Skeletal muscle cell (primary cell): ENCODE results near the genes SYTL2 and CCDC83.

GRCh38 chr11:81874562-81874985, 859.1 kb downstream of the FAM181B start:
- RRBS, result no CpG with 5 or more reads among the region's 3 CpGs

DNA sequence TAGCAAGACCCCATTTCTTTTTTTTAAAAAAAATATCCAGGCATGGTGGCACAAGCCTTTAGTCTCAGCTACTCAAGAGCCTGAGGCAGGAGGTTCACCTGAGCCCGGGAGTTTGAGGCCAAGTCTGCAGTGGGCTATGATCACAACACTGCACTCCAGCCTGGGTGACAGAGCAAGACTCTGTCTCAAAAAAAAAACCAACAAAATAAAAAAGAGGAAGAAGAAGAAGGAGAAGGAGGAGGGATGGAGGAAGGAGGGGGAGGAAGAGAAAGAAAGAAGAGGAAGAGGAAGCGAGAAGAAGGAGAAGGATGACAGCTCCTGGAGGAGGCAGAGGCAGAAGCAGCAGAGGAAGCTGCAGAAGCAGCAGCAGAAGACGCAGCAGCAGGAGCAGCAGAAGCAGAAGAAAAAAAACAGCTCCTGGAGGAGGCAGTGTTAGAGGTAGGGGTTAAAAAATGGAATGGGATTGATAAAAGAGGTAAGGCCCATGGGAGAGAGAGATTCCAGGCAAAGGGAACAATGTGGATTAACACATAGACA, 11.0 kb downstream of the PRCP start:
- RRBS, result no CpG with 5 or more reads among the region's 3 CpGs

DNA sequence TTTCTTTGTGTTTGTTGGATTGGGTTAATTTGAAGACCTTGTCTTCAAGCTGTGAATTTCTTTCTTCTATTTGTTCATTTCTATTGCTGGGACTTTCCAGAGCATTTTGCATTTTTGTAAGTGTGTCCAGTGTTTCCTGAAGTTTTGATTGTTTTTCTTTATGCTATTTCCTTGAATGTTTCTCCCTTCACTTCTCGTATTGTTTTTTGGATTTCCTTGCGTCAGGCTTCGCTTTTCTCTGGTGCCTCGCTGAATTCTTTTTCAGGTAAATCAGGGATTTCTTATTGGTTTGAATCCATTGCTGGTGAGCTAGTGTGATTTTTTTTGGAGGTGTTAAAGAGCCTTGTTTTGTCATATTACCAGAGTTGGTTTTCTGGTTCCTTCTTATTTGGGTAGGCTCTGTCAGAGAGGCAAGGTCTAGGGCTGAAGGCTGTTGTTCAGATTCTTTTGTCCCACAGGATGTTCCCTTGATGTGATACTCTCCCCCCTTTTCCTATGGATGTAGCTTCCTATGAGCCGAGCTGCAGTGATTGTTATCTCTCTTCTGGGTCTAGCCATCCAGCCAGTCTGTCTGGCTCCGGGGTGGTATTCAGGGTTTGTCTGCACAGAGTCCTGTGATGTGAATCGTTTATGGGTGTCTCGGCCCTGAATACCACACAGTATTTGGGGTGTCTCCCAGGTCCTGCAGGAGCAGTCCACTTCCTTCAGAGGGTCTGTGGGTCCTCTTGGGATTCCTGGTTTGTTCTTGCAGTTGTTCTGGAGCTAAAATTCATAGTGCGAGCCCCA, 21.1 kb downstream of the DDIAS start:
- RRBS, result no CpG with 5 or more reads among the region's 9 CpGs

DNA sequence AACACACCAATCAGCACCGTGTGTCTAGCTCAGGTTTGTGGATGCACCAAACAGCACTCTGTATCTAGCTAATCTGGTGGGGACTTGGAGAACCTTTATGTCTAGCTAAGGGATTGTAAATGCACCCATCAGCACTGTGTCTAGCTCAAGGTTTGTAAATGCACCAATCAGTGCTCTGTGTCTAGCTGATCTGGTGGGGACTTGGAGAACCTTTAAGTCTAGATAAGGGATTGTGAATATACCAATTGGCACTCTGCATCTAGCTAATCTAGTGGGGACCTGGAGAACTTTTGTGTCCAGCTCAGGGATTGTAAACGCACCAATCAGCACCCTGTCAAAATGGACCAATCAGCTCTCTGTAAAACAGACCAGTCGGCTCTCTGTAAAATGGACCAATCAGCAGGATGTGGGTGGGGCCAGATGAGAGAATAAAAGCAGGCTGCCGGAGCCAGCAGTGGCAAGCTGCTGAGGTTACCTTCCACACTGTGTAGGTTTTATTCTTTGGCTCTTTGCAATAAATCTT, 69.7 kb downstream of the DDIAS start:
- RRBS, result no CpG with 5 or more reads among the region's 4 CpGs

- RRBS, result no CpG with 5 or more reads among the region's 4 CpGs
These were observed 26.7 kb downstream of the RAB30 start for GRCh38 chr11:83044967-83045331.

DNA sequence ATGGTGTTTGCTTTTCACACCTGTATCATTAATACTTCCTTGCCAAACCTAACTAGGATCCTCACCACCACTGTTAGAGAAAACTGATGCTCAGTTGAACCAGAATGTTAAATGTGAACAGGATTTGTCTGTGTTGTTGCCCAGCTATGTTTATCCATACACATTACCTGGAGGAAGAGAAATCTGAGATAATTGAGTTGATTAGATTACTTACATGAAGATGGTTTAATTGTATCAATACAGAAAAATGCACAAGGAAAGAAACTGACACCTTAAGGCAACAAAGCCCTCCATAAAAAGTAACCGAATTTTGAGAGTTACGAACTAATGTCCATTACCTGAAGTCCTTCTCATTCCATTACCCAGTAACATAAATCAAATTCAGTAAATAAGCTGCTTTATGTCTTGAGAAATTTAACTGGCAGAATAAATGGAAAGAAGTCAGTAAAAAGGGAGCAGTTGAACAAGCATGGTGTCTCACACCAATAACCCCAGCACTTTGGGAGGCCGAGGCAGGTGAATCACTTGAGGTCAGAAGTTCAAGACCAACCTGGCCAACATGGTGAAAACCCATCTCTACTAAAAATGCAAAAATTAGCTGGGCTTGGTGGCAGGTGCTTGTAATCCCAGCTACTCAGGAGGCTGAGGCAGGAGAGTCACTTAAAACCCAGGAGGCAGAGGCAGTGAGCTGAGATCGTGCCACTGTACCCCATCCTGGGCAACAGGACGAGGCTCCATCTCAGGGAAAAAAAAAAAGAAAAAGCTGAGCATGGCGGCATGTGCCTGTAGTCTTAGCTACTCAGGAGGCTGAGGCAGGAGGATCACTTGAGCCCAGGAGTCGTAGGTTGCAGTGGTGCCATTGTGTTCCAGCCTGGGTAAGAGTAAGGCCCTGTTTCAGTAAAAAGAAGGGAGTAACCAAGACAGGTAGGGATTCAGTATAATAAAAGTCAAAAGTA, 7.7 kb upstream of the RAB30 start:
- RRBS, result no CpG with 5 or more reads among the region's 7 CpGs

DNA sequence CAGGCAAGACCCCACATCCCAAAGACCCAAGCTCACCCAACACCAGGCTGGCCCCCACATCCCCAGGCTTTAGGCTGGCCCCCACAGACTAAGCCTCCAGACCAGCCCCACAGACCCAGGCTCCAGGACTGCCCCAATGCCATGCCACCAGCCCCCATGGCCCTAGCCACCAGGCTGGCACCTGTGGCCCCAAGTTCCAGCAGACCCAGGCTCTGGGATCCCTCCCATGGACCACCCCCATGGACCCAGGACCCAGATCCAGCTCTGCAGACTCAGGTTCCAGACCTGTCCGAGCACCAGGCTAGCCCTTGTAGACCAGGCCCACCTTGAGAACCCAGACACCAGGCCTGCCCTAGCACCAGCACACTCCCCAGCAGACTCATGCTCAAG, 28.2 kb upstream of the PCF11 start:
- RRBS, result no CpG with 5 or more reads among the region's 1 CpG

GRCh38 chr11:83168072-83168686, 11.2 kb downstream of the PCF11 start:
- RRBS, result no CpG with 5 or more reads among the region's 13 CpGs

- RRBS, result no CpG with 5 or more reads among the region's 2 CpGs
These were observed 11.6 kb upstream of the ANKRD42 start for GRCh38 chr11:83181643-83182549.

GRCh38 chr11:83195038-83195572, 1.6 kb downstream of the ANKRD42 start:
- RRBS, result no CpG with 5 or more reads among the region's 7 CpGs

DNA sequence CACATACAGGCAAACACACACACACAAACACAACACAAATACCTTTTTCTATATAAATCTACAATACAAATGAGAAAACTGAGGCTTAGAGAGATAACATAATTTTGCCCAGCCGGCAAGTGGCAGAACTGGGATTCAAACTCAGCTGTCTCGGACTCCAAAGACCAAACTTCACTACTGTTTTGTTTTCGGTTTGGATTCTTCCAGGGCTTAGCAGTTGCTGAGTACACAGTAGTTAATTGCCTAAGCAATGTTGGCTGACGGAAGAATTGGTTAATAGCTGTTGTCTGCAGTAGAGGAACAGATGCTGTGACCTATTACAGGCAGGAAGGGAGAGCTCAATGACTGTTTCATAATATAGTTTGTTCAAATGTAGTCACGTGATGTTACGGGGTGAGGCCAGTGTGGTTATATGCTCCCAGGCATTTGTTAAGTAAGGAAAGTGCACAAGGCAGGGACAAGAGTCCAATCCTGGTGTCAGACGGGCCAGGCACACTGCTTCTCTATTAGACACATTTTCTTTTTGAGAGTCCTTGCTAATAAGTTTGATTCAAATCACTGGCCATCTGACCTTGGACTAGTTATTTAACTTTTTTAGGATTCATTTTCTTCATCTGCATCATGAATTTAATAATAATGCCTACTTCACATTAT, 222.6 kb upstream of the CCDC90B start:
- RRBS, result no CpG with 5 or more reads among the region's 7 CpGs

DNA sequence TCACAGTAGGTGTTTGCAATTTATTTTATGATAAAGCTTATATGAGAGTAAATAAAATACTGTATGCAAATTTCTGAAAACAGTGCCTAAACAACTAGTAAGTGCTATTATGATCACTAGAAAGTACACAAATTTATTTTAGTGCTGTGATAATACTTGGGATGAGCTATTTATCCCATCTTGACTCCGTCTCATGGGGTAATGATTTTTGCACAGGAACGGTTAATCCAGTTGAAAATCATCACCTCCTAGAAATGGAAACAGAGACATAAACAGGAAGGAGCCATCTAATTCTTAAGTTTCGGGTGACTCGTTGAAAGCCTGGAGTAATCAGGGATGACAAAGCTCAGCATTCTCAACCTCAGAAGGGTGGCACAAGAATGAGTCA, 280.7 kb upstream of the CCDC90B start:
- RRBS, result no CpG with 5 or more reads among the region's 4 CpGs

GRCh38 chr11:85507783-85508332, 119.3 kb downstream of the DLG2 start:
- RRBS, result no CpG with 5 or more reads among the region's 5 CpGs

DNA sequence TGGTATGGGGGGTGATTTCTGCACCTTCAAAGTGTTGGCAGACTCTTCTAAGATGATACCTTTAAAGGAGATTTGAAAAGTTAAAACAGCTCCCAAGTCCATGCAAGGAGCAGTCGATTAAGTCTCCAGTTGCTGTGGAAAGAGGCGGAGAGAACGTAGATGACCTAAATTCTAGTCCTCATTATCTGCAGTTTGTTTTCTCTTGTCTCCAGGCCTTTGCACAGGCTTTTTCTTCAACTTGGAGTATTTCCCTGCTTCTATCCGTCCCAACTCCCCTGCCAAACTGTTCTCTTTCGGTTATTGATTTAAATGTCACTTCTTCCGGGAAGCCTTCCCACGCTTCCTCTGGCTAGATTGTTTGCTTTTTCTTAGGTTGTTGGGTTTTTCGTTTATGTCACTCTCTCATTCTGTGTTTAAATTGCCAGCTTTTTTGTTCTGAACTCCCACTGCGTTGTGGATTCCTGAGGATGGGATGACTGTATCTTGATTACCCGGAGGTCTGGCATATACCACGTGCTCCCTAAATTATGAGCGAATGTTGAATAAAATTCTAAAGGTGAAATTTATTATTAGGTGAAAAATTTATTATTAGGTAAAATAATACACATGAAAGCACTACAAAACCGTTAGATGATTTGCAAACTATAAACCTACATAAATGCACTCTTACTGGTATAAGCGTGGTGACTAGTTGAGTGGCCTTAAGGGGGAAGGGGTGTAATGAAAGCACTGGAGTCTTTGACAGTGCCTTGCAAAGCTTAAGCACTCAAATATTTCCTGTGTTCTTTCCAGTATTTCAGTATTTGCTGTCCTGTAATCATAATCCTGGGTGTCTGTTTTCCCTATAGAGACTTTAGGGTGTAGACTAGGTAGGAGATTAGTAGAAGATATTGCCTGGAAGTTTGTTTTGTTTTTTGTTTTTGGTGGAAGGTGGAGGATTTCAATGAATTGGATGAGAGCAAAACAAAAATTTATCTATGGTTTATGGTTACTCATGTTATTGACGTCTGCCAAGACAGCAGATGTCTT, 628 bp downstream of the TMEM126B start:
- RRBS, result no CpG with 5 or more reads among the region's 15 CpGs

- RRBS, result 1% methylated on average over 41 of the region's 74 CpGs
These were observed at the start of gene SYTL2 for GRCh38 chr11:85810786-85811693. TSS of gene SYTL2 (minus strand) at chr11:85811141.

- RRBS, result 0% methylated on average over 3 of the region's 76 CpGs
These were observed at the start of gene CCDC83 for GRCh38 chr11:85854356-85855492. TSS of gene CCDC83 (plus strand) at chr11:85855383.

GRCh38 chr11:85953610-85954895, 98.9 kb downstream of the CCDC83 start:
- RRBS, result no CpG with 5 or more reads among the region's 7 CpGs

- RRBS, result no CpG with 5 or more reads among the region's 2 CpGs
These were observed 10.0 kb downstream of the PICALM start for GRCh38 chr11:86058649-86059513.

DNA sequence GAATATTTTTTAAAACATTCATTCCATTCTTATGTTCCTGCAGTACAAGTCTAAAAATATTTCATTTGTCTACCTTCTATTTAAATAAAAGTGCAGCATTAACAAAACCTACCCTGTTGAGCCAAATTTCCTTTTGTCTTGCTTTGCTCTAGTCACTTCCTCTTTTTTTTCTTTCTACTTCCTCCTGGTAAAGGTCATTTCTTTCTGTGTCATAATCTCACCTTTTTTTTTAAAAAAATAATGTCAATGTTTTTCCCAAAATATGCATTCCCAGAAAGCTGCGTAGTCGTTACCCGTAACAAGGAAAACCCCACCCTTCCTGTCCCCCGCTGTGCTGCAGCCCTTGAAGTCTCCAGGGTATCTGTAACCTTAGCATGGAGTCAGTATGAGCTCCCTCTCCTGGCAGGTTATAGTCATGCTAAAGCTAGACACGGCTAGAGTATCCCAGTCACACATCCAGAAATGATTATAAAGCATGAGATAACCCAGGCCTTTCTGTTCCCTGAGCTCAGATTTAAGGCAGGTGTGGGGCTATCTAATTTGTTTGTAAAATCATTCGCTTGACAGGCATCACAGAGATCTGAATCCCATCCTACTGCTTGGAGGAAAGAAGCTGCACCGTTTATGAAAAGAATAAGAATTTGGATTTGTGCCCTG, 51.1 kb upstream of the EED start:
- RRBS, result no CpG with 5 or more reads among the region's 7 CpGs